SJSA1 (cell line): Measurements from ENCODE around the genes KRT38, KRT13 and STAT5B.

GRCh38 chr17:41415809-41416487 lies 8.4 kb downstream of the KRT37 start:
- RAMPAGE, long total RNA, result no peak

GRCh38 chr17:41416488-41416934 lies 7.9 kb downstream of the KRT37 start:
- RAMPAGE, long total RNA, result no peak

- RAMPAGE, long total RNA, result no peak
These were observed at the start of gene KRT38 for GRCh38 chr17:41440874-41441262. TSS of gene KRT38 (minus strand) at chr17:41440983.

DNA sequence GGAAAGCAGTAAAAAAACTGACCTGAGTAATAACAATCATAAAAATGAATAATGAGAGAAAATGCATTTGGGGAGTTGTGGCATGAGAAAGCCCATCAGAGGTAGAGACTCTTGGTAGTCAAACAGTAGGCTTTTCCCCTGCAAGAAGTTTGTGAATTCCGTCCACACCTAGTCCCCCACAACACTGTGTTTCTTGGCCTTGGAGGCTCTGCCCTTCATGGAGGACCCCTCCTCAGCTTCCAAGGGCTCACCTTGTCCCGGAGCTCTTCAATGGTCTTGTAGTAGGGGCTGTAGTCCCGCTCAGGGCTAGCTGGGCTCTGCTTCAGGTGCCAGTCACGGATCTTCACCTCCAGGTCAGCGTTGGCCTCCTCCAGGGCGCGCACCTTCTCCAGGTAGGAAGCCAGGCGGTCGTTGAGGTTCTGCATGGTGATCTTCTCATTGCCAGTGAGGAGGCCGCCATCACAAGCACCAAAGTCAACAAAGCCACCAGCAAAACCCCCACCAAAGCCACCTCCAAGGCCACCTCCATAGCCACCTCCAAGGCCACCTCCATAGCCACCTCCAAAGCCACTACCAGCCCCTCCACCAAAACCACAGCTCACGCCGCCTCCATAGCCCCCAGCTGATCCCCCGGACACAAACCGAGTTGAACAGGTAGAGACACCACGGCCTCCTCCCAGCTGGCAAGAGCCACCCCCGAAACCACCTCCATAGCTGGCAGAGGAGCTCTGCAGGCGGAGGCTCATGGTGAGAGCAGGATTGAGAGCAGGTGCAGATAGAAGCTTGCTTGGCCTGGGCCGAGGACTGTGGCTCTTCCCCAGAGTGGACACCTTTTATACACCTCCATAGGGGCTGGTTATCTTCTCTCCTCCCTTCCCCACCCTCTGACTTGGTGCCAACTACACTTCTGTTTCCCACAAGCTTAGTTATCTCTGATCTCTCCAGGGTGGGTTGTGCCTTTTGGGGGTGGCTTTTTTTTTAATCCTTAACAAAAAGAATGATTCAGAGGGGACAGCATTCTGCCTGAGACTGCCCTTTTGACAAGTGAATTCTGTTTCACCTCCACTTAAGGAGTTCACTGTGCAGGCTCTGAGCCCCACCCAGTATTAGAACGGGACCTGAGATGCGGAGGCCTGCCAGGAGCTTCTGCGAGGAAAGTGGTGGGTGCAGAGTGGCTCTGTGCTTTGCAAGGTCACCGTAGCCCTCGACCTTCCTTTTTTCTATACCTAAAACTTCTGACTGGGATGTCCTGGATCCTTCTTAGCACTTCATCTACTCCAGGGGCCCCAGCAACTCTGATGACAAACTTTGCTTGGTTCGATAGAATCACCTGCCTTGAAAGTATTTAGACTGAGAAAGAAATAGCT lies at the start of gene KRT13:
Gene KRT13, minus strand, starts transcription at position 808 of the 1,367 bp plus-strand sequence.
- RAMPAGE, long total RNA, result no peak

DNA sequence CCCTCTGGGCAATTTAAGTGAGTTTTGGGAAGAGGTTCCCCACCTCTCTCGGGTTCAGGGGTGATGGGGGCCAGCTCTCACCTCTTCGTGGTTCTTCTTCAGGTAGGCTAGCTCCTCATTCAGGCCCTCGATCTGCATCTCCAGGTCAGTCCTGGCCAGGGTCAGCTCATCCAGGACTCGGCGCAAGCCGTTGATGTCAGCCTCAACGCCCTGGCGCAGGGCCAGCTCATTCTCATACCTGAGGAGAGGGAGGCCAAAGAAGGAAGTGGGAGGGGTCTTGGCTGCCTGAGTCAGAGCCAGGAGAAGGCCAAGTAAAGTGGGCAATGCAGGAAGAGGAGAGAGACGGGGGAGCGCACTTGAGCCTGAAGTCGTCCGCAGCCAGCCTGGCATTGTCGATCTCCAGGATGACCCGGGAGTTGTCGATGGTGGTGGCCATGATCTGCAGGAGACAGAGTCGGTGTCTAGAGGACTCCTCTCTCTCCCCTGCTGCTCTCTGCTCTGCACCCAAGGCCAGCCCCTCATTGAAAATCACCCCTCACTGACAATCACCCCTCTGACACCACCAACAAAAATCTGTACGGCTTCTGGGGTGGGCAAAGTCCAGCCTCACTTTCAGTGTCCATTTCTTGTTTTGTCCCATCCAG lies 1.8 kb downstream of the KRT15 start:
- RAMPAGE, long total RNA, result no peak

DNA sequence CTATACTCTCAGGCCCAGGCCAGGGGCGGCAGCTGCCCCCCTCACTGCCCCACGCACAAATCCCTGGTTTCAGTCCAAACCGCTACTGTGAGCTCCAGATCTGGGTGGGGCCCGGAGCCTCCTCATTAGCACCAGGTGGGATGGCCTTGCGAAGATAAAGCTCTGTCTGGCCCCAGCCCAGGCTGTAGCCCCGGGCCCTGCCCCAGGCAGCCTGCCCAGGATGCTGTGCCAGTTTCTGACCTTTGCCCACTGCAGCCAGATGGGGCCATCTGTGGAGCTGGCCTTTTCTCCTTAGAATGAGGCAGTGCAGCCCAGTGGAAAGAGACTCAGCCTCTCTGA lies 2.4 kb upstream of the KRT15 start:
- RAMPAGE, long total RNA, result no peak

GRCh38 chr17:41522034-41522781 lies 3.5 kb upstream of the KRT15 start:
- RAMPAGE, long total RNA, result no peak

DNA sequence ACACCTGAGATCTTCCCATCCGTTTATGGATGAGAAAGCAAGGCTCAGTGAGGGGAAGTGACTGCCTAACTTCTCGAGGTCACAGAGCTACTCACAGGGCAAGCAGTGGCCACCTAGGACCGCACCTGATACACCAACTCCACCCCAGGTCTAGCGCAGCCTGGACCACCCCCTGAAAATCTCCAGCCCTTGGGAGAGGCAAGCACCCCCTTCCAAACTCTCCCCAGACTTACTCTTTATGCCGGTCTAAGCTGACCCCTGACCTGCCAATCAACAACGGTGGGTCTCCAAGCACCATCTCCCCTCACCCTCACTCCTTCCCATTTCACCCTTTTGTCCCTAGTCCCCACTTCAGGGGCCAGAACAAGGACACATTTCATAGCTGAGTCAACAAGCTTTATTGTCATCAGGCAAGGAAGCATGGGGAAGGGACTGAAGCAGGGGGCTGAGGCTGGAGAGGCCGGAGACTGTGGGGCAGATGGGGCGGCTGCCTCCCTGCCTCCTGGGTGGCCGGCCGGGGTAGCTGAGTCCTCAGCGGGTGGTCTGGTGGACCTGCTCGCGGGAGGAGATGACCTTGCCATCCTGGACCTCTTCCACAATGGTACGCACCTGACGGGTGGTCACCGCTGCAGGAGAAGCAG lies 5.2 kb downstream of the KRT17 start:
- RAMPAGE, long total RNA, result no peak

GRCh38 chr17:41666229-41667556 lies 22.0 kb upstream of the EIF1 start:
- RAMPAGE, long total RNA, result no peak

DNA sequence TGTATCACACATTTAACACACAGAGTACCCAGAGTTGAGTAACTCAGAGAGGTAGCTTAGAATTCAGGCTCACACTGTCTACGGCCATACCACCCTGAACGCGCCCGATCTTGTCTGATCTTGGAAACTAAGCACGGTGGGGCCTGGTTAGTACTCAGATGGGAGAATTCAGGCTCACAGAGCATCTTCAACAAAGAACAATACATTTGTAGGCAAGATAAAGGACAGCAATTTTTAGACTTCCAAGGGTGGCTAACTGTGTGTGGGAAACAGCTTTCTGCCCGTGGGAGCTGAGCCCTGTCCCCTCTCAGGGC lies 5.9 kb downstream of the GAST start:
- RAMPAGE, long total RNA, result no peak

GRCh38 chr17:41895209-41895804 lies 23.4 kb downstream of the ACLY start:
- RAMPAGE, long total RNA, result no peak

GRCh38 chr17:41919860-41920441 lies 1.2 kb upstream of the ACLY start:
- RAMPAGE, long total RNA, result no peak

DNA sequence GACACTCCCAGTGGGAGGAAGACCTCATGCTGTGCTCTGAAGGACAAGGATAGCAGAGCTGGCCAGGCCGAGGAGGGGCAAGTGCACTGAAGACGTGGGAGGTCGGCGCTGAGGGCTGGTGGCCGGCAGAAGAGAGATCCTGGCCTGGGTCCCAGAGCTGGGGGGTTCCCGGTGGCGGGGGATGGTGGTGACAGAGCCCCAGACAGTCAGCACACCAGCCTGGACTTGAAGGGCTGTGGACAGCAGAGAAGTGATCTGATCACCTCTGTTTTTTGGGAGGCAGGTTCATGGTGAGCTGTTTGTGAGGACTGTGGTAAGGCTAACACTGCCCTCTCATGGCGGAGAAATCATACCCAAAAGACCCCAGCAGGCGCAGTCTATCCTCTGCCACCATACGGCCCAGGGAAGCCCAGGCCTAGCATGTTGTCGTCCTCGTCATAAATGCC lies 7.0 kb upstream of the CNP start:
- RAMPAGE, long total RNA, result no peak

DNA sequence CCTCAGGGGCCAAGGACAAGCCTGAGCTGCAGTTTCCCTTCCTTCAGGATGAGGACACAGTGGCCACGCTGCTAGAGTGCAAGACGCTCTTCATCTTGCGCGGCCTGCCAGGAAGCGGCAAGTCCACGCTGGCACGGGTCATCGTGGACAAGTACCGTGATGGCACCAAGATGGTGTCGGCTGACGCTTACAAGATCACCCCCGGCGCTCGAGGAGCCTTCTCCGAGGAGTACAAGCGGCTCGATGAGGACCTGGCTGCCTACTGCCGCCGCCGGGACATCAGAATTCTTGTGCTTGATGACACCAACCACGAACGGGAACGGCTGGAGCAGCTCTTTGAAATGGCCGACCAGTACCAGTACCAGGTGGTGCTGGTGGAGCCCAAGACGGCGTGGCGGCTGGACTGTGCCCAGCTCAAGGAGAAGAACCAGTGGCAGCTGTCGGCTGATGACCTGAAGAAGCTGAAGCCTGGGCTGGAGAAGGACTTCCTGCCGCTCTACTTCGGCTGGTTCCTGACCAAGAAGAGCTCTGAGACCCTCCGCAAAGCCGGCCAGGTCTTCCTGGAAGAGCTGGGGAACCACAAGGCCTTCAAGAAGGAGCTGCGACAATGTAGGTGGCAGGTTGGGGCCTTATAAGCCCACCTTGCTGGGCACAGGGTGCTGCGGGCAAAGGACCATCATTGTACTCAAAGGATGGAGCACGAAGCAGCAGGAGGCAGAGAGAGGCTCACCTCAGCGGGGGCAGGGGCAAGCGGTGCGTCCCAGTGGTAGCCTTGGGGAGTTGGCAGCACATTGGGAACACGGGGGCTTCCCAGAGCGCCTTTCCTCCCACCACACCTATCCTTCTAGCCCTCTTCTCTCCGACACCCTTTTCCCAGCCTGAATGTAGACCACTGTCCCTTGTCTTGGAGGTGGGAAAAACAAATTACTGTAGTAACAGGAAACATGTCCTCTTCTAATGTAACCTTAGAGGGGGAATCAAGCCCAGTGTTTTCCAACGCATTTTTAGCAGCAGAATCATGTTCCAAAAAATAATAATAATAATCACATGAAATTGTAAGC lies 1.9 kb downstream of the CNP start:
- RAMPAGE, long total RNA, result no peak

DNA sequence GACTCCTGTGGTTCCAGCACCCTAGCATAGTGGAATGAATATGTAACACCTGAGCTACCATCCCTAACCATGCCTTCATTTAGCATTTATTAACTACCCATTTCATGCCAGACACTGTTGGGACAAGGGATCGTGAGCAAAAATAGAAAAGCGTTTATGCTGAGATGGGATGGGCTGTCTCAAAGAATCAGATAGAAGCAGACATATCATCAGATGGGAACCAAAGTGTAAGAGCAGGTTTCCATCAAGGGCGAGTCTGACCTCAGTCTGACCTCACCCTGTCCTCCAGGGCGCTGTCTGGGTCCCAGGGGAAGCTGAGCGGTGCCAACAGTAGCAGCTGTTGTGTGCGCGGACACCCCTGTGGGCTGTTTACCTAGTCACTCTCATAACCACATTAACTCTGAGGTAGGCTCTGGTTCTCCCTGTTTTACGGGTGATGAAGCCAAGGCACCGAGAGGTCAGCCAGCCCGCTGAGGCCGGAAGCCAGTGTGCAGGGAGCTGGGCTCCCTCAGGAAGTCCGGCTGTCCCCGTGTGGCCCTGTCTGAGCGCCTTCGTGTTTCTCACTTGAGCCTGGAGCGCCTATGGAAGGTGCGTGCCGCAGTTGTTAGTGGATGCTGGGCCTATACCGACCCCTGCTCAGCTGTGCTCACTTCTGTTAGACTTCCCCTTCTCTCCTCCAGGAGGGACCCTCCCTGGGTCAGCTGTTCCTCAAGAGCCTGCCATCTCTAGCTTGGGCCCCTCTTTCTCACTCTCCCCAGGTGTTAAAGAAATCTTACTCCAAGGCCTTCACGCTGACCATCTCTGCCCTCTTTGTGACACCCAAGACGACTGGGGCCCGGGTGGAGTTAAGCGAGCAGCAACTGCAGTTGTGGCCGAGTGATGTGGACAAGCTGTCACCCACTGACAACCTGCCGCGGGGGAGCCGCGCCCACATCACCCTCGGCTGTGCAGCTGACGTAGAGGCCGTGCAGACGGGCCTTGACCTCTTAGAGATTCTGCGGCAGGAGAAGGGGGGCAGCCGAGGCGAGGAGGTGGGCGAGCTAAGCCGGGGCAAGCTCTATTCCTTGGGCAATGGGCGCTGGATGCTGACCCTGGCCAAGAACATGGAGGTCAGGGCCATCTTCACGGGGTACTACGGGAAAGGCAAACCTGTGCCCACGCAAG lies 6.5 kb downstream of the CNP start:
- RAMPAGE, long total RNA, result no peak

DNA sequence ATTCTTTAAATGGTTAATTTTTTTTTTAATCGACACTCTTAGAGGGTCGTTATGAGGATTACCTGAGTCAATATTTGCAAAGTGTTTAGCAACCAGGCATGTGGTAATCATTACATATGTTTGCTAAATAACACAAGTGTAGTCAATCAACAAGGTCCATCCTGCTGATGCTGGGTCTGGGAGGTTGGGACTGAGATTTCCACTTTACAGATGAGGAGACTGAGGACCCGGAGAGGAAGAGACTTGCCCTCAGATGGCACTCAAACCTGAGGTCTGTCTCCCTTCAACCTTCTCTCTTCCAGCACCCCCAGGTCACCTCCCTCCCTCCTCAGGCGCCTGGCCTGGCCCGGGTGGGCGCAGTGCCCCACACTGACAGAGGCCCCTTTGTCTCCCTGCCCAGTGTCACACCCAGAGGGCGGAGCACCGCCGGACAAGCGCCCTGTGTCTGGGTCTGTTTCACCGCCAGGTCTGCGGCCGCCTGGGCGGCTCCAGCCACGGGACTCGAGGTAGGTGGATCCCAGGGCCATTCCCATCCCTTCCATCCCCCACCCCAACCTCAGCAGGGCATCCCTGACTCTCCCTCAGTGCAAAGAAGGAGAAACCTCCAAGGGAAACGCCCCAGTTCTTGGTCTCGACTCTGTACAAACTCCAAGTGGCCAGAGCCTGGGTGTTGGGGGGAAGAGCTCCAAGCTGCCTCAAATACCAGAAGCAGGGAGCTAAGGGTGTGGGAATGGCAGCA lies 10.1 kb downstream of the ZNF385C start:
- RAMPAGE, long total RNA, result no peak

DNA sequence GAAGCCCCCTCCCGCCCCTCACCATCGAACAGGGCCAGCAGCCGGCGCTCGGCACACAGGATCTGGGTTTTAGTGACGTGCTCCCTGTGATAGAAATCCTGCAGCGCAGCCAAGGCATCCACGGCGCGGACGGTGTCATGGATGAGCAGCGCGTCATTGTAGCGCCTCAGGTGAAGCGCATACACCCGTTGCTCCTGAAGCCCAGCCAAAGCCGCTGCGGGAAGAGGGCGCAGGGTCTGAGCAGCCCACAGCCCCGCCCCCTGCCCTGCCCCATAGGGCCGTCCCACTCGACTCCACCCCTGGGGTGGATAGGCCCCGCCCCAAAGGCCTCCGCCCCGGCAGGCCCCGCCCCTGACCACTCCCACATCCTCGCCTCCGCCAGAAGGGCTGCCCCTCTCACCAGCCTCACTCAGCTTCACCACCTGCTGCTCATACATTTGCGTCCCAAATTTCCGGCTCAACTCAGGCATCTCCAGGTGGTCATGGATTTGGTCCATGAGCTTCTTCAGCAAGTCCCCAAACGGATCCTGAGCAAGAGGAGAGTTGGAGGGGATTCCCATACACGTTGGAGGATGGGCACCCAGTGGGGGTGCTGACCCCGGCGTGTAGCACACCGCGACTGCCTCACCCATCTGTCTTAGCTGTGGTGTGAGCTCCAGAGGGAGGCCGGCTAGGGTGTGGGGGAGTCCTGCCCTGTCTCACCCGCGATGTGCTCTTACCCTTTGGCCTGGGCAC lies 4.8 kb downstream of the DHX58 start:
- RAMPAGE, long total RNA, result no peak

DNA sequence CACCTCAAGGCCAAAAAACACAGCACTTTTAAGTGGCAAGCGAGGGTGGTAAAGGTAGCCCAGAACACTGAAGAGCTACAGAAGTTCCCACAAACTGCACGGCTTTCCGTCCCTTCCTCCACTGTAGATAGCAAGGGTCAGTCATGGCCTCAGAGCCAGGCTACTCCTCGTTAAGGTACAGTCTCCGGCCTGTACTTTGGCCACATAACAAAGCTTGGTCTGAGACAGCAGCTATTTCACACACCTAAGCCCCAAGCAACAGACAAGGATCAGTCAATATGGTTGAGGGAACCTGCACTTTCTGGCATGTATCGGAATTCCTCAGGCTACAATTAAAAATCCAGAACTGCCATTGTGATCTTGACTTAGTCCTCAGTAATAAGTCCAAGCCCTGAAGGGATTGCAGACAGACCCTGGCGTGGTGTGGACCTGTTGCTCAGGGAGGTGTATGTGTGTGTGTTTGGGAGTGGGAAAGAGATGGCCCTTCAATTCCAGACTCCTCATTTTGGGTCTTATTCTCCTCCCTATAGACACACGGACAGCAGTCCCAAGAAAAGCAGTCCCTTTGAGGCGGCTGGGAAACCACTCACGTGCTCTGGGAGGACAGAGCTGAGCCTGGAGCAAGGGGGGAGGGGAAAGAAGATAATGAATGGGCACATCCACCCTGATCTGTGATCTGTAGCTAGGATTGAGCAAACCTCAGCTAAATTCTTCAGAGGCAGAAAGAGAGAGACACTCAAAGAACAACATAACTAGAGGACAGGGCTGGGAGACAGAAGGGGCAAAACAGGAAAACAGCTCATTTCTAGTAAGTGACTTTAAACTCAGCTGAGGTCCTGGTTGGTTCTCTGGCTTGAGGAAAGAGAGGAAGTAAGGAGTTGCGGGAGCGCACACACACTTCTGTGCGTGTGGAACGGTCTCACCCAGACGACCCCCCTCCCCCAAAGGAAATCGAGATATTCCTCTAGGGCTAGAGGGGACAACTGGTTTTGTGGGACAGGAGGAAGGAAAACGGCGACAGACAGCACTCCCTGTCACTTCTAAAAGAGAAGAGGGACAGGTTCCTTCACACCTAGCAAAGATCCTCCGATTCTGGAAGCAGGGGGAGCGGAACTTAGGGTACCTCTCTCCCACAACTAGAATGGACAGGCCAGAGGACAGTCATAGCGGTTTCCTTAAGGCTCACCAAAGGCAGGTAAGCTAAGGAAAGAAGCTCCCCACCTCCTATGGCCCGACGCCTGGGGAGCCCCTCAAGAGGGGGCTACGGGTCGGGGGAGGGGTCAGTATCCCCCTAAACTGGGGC lies 823 bp downstream of the RAB5C start:
- RAMPAGE, long total RNA, result no peak

GRCh38 chr17:42185111-42185310 lies 241 bp downstream of the HCRT start:
- RAMPAGE, long total RNA, result no peak

- RAMPAGE, long total RNA, result no peak
These were observed at the start of gene STAT5B for GRCh38 chr17:42276219-42276769. TSS of gene STAT5B (minus strand) at chr17:42276391.